PC-3 (cell line): ENCODE data around the genes NUDT4B, NBPF19, MRPS21 and ECM1.

DNA sequence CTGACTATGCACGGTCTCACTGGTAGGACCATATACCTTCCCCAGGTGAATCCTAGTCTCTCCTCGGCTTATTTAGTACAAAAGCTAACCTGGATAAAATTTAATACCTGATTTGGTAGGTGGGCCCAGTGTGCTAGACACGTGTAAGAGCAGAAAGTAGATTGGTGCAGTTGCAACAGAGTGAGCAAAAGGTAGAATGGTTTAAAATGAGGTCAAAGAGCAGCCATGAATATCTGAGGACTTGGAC lies 61.5 kb upstream of the BCL9 start:
- RAMPAGE, long total RNA, result no peak

- RAMPAGE, long total RNA, result no peak
Observed at GRCh38 chr1:147540816-147541122, 532 bp upstream of the BCL9 start.

DNA sequence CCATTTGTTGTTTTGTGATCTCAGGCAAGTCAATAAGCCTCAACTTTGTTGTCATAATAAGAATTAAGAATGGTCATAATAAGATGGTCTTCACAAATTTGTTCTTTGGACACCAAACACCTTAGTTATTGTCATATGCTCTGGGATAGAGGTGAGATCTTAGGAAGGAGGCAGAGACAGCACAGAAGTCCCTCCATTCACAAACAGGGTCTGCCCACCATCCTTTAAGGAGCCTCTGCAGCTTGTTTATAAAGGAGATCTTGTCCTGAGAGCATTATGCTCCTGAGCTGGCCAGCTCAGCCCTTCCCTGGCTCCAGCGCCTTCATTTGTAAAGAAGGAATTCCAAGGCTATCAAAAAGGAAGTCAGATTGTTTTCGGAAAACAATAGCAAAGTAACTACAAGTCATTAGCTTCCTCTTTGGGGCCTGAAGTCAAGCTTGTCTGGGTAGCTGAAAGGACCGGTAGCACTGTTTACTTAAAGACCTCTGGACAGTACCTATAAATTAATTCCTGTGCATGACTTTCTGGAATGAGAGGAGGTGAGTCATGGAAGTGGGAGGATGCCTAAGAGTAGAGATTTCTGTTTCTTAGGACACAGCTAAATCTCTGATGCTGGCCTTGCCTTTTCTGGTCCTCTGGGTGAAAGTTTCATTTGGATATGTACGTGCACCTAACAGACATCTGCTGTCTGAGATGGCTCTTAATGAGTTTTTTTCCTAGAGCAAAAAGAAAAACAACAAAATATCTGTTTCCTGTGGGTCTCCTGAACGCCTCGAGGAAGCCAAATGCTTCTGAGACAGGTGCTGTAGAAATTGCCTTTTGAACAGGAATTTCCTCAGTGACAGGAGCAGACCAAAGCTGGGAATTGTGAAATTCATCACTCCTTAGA lies 20.7 kb upstream of the GJA5 start:
- RAMPAGE, long total RNA, result no peak

DNA sequence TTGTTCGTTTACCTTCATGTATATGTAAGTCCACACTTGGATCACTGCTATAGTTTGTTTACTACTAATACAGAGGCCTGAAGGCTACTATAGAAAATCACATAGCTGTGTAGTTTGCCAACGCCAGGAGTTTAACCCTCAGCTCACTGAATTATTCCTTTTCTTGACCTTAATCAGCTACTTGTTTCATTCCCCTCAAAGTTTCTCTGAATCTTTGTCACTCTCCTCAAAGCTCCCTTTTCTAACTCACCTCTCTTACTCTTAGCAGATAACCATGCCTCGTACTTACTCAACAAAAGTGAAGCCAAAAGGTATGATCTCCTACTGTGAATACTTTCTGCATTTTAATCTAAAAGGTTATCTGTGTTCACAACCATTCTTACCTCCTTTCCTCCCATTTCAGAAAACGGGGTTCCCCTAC lies 4.1 kb downstream of the GPR89B start:
- RAMPAGE, long total RNA, result no peak

- RAMPAGE, long total RNA, result no peak
Observed at GRCh38 chr1:148748452-148749005, at the start of gene NUDT4B. Gene NUDT4B (plus strand): TSS chr1:148748774.

- RAMPAGE, long total RNA, result no peak
Observed at GRCh38 chr1:149240298-149240581, 136.9 kb upstream of the NBPF9 start.

DNA sequence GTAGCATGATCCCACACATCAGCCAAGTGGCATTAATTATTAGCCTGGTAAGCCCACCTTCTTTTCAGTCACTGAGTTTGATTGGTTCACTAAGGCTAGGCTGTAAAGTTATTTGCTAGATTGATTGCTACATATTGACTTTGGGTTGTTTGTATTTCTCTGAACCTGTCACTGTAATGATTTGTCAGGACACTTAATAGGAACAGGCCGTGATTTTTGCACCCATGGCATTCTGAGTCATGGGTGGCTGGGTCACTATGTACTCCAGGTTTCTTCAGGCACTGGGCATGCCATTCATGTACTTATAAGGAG lies 37.9 kb downstream of the NOTCH2NLC start:
- RAMPAGE, long total RNA, result no peak

- RAMPAGE, long total RNA, result no peak
Observed at GRCh38 chr1:149474322-149475649, at the start of gene NBPF19. Gene NBPF19 (plus strand): TSS chr1:149475045.

GRCh38 chr1:149558344-149559031 lies 25.2 kb upstream of the PPIAL4C start:
- RAMPAGE, long total RNA, result no peak

DNA sequence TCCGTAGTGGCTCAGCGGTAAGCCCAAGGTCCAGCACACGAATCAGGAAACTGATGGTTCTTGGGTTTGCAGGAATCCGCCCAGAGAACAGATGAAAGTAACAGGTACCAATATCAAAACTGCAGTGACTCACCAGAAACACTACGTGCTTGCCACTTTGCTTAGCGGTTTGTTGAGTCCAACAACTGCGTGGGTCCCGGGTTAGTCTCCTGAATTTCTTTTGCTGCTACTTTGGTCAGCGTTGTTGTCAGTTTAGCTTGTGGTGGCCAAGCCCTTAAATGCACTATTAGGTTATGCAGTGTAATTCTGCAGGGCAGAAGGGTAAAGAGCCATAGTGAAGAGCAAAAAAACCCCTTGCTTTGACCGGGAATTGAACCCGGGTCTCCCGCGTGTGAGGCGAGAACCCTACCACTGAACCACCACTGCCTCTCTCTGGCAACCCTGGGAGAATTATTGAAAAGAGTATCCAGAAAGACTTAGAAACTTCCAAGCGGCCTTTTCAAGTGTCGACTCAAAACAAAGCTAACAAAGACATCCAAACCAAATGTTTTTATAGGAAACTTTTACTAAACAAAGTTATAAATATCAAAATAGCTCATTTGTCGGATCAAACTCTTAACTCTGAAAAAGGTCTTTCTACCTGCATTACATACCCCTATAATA lies 74.1 kb upstream of the FCGR1A start:
- RAMPAGE, long total RNA, result no peak

GRCh38 chr1:149903559-149904421 lies 4.4 kb downstream of the BOLA1 start:
- RAMPAGE, long total RNA, result no peak

DNA sequence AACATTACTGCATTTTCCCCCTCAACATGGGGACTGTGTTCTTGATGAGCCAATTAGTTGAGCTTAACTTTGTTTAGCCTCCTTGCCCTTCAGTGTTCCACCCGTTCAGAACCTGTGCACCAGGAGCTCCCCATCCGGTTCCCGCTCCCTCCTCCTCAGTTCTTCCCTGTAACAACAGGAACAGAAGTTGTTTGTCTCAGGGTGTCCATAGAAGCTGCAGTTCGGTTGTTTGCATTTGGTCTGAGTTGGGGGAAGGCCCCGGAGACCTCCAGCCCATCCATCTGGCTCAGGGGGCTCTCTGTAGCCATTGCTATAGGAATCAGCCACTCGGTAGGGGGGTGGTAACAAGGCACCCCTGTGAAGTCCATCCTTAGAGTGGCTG lies 7.1 kb upstream of the MTMR11 start:
- RAMPAGE, long total RNA, result no peak

- RAMPAGE, long total RNA, result no peak
Observed at GRCh38 chr1:150009261-150010117, 1.0 kb downstream of the OTUD7B start.

DNA sequence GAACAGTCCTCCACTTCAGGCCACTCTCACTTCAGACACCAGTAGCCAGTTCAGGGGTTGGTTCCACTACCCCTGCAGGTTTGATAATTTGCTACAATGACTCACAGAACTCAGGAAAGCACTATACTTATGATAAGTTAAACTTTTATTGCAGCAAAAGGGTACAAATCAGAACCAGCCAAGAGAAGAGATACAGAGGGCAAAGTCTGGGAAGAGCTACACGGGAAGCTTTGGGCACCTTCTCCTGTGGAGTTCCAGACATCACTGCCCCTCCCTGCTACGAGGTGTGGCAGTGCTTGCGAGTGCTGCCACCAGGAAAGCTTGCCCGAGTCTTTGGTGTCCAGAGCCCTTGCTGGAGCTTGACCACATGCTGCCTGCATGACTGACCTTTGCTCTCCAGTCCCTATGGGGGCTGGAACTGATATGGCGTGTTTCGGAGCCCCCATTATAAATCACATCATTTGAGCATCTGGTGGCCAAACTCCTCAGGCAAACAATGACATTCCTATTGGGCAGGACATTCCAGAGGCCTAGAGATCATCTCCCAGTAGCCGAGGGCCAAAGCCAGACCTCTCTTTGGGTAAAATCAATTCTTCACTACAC lies 23.4 kb downstream of the PLEKHO1 start:
- RAMPAGE, long total RNA, result no peak

- RAMPAGE, long total RNA, result no peak
Observed at GRCh38 chr1:150218574-150219060, 17.3 kb downstream of the ANP32E start.

DNA sequence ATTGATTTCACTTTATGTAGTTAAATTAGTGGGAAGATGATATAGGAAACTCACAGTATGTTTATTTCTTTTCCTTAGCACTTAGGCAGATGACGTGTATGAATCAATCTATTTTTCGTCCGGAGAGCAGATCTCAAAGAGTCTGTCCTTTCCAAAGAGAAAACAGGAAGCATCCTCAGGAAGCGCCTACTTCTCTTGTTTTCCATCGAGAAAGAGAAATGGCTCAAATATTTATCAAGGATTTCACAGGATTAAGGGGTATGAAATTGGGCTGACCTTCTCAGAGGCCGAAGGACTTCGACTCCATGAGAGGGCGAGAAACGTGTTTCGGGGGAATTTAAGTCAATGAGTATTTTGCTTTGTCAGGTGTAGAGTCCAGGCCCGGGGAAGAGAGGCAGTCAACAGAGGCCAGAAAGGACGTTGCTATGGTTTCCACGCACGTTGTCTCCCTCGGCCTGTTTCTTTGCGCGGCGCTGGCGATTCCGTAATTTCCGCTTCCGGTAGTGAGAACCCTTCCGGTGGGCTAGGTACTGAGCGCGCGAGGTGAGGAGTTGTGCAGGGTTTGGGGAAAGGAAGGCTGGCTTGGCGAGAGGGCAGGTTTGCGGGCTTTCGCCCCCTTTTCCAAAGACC lies at the start of gene MRPS21:
Gene MRPS21, plus strand, starts transcription at position 506 of the 630 bp plus-strand sequence.
- RAMPAGE, long total RNA, result start-site peak on the plus strand centred at position 535 of the sequence, 50 bp wide, 902 and 362 reads in 2 replicates

- RAMPAGE, long total RNA, result no peak
Observed at GRCh38 chr1:150507555-150508397, at the start of gene ECM1. Gene ECM1 (plus strand): TSS chr1:150508109.

- RAMPAGE, long total RNA, result no peak
Observed at GRCh38 chr1:150577609-150578010, 1.8 kb downstream of the MCL1 start.

DNA sequence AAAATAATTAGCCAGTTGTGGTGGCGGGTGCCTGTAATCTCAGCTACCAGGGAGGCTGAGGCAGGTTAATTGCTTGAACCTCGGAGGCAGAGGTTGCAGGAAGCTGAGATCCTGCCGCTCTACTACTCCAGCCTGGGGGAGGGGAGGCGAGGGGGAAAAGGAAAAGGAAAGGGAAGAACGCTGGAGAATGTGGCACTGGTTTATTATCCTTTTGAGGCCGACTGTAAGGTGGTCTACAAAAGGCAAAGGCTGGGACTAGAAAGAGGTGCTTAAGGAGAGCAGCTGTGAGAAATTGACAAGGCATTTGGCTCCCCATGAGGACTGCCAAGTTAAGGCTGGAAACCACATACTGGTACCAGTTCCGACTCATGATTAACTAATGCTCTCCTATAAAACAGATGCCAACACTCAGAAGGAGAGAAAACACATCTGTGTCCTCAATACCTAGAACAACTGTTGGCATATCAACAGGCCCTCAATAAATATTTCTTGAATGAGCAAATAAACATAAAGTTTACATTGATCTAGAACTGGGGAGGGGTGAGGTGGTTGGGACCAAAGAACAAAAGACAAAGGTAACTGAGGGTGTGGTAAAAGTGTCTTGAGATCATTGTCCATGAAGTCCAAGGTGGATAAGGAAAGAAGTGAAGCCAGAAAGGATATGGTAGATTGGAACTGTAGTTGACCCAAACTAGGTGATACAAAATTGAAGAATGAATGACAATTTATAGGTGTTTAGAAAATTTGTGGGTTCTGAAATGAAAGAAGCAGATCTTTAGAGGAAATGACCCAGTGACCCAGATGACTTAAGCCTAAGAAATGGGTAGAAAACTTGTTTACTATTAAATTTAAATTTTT lies 16.7 kb upstream of the MCL1 start:
- RAMPAGE, long total RNA, result no peak

GRCh38 chr1:150613084-150614040 lies 16.1 kb downstream of the ENSA start:
- RAMPAGE, long total RNA, result no peak